Mesenchymal stem cell of the bone marrow (primary cell): ENCODE measurements around a stretch of chr5.

- CAGE, long polyA plus RNA, result no peak
Observed at GRCh38 chr5:42621995-42622368, 134.6 kb upstream of the CCDC152 start.

DNA sequence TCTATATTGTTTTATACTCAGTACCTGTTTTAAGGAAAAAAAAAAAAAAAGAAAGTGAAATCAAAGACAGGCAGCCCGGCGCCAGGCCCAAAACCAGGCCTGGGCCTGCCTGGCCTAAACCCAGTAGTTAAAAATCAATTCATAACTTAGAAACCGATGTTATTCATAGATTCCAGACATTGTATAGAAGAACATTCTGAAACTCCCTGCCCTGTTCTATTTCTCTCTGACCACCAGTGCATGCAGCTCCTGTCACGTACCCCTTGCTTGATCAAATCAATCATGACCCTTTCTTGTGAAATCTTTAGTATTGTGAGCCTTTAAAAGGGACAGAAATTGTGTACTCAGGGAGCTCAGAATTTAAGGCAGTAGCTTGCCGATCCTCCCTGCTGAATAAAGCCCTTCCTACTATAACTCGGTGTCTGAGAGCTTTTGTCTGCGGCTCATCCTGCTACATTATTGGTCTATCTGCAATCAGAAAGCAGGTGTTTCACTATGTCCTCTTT, 7.7 kb upstream of the SELENOP start:
- CAGE, long polyA plus RNA, result no peak

GRCh38 chr5:42840159-42840835, 28.6 kb upstream of the SELENOP start:
- CAGE, long polyA plus RNA, result no peak

DNA sequence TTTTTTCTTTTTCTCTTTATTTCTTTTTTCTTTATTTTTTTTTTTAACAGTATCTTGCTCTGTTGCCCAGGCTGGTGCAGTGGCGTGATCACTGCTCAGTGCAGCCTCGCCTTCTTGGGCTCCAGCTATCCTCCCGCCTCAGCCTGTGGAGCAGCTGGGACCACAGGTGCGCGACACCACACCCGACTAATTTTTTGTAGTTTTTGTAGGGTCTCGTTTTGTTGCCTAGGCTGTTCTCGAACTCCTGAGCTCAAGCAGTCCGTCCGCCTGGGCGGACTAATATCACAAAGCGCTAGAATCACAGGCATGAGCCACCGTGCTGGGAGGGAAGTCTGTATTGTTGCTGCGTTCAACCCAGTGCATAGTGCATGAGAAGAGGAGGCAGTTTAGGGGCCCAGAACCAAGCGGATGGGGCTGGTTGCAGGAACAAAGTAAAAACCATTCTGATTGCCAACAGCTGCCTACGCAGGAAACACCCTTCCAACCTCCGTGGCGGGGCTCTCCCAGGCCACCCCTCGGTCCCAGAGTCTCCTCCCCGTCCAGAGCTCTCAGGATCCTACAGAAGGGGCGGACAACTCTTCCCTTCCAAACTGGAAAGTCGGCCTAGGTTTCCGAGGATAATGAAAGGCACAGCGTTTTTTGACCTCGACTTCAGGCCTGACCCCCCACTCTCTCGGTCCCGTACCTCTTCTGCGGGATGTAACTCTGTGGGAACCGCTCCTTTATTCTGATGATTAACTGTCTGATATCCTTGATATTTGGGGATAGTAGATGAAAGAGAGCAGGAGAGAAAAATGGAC, 87.1 kb downstream of the ANXA2R start:
- CAGE, long polyA plus RNA, result no peak

GRCh38 chr5:42982066-42982311, 58.1 kb downstream of the ANXA2R start:
- CAGE, long polyA plus RNA, result no peak

GRCh38 chr5:42992481-42993121, 47.5 kb downstream of the ANXA2R start:
- CAGE, long polyA plus RNA, result no peak

DNA sequence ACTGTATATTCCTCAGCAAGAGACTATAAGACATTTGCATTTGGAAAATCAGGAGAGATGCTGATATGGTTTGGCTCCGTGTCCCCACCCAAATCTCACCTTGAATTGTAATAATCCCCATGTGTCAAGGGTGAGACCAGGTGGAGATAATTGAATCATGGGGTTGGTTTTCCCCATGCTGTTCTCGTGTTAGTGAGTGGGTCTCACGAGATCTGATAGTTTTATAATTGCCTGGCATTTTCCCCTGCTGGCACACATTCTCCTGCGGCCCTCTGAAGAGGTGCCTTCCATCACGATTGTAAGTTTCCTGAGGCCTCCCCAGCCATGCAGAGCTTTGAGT, 28.5 kb upstream of the ANXA2R start:
- CAGE, long polyA plus RNA, result no peak

DNA sequence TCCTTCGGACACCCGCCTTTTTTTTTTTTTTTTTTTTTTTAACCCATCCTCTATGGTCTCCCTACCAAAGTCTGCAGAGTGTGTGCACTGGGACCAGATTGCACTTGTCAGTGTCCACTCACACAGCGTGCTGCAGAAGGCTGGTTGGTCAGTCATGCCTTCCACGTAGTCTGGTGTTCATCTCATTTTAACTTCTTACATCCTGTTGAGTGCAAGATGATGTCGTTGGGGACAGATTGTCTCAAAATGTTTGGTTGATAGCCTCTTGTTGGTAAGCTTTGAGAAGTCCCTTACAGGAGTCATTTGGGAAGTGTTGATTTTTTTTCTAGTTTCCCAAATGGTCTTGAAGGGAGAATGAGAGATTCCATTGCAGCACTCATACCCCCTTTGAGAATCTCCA, 1.5 kb downstream of the ZNF131 start:
- CAGE, long polyA plus RNA, result no peak

- CAGE, long polyA plus RNA, result no peak
Observed at GRCh38 chr5:43286260-43287291, 26.6 kb downstream of the HMGCS1 start.

DNA sequence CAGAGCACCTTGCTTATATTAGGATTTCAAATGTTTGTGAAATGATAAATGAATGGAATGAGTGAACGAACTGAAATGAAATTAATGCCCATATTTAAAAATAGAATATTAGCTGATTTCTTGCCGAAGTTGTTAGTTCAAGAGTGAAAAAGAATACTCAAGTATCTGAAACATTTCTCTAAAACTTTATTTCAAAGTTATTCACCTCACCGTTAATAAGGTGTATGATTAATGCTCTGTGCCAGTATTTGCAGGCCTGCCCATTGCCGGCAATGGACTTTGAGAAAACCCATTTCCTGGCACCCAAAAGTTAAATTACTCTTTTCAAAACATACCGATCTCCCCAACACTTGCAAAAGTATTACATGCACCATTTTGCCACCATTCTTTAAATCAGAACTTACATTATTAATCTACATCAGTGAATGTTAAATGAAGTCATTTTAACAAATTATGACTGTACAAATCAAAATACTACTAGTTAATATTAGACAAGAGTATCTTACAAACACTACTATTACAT, 23.9 kb downstream of the HMGCS1 start:
- CAGE, long polyA plus RNA, result no peak

DNA sequence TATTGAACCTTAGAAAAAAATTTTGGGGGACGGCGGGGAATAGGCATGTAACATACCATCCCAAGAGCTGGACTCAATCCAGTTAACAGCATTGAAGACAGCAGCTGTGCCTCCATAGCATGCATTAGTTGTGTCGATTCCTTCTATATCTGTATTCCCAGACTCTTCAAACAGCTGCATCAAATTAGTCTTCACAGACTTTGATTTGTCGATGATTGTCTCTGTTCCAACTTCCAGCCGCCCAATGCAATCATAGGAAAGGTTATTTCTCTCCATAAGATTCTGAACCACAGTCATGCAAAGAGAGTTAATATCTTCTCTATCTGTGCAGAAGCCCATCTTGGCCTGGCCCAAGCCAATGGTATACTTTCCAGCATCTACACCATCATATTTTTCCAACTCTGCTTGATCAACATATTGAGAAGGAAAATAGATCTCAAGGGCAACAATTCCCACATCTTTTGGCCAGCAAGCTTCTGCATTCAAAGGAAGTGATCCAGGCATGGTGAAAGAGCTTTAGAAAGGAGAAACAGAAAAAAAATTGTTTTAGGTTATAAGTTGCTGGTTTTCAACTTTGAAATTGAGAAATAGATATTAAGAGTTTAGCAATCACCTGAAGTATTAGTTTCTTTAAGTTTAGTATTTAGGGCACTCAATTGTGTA, 14.6 kb downstream of the HMGCS1 start:
- CAGE, long polyA plus RNA, result no peak

- CAGE, long polyA plus RNA, result no peak
Observed at GRCh38 chr5:43676859-43677522, 74.0 kb downstream of the NNT start.

- CAGE, long polyA plus RNA, result no peak
Observed at GRCh38 chr5:43683882-43684088, 80.8 kb downstream of the NNT start.

- CAGE, long polyA plus RNA, result no peak
Observed at GRCh38 chr5:44587269-44587699, 198.1 kb upstream of the FGF10 start.

- CAGE, long polyA plus RNA, result no peak
Observed at GRCh38 chr5:44809295-44810213, 807 bp downstream of the MRPS30 start.

DNA sequence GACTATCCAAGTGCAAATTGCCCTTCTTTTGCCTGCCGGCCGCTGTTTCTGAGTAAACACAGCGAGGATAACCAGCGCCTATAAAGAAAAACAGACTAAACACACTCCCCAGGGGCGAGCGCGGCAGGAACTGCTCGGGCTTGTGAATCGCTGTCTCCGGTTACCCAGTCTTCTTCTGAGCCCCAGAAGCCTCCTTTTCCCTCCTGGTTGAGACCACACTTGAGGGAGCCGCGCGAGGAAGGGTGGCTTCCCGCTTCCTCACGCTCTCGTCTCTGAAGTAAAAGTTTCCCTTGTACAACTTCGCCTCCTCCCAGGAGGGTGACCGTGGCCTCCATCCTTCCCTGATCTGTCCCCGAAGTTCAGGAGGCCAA, 1.1 kb downstream of the HCN1 start:
- CAGE, long polyA plus RNA, result no peak

DNA sequence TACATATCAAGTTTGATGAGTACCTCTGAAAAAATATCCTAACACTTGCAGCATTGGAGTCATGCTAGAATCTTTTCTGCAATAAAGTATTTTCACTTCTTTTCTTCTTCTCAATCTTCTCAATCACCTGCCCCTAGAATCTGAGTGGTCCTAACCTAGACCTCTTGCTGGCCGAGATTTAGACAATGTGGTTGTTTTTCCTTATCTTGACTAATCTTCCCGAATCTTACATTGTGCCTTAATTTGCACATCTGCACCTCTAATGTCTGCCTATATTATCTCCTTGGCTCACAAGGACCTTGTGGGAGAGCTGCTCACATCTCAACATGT, 16.1 kb downstream of the EMB start:
- CAGE, long polyA plus RNA, result no peak

- CAGE, long polyA plus RNA, result no peak
Observed at GRCh38 chr5:50440599-50440970, 503 bp downstream of the EMB start.

DNA sequence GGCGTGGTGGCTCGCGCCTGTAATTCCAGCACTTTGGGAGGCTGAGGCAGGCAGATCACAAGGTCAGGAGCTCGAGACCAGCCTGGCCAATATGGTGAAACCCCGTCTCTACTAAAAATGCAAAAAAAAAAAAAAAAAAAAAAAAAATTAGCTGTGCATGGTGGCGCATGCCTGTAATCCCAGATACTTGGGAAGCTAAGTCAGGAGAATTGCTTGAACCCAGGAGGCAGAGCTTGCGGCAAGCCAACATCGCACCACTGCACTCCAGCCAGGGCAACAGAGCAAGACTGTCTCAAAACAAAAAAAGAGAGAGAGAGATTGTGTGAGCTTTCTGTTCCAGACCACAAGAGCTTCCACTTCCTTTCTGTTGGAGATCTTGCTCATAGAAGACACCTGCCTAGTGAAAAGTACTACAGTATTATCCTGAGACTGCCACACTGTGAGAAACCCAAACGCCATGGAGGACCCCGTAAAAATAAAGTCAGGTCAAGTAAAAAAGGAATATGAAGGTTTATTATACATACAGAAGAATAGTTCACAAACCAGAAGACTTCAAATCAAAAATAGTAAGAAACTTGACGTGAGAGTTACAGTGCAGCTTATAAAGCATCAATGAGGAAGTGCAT, 4.2 kb upstream of the EMB start:
- CAGE, long polyA plus RNA, result no peak

- CAGE, long polyA plus RNA, result no peak
Observed at GRCh38 chr5:50665581-50666224, 734 bp upstream of the PARP8 start.